ENCODE measurements around the genes FUOM and MTG1.

- PRO-cap: no peak
Measured at GRCh38 chr10:133260796-133262051, 15.4 kb downstream of the ADAM8 start.

GRCh38 chr10:133283742-133284127 lies 7.1 kb upstream of the ADAM8 start:
- PRO-cap: no peak

- PRO-cap: no peak
Measured at GRCh38 chr10:133309584-133310078, 917 bp downstream of the ZNF511 start.

DNA sequence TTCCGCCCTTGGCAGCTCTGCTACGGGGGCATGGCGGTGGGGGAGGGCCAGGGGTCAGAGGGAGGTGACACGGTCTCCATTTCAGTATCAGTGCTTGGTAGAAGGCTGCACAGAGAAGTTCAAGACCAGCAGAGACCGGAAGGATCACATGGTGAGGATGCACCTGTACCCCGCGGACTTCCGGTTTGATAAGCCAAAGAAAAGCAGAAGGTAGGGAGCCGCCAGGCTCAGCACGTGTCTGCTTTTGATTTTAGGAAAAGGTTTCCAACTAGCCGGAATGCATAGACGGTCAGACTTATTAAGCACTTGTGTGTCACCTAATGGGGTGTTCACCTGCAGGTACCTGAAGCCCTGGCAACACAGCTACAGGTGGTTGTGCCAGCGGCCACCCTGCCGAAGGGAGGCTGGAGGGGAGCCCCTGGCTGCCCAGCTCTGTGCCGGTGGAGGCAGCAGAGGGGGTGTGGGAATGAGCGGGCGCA lies 1.4 kb downstream of the ZNF511 start:
- PRO-cap: no peak

GRCh38 chr10:133357002-133358106 lies at the start of gene FUOM:
Gene FUOM, minus strand, starts transcription at chr10:133358019.
- PRO-cap: no peak

DNA sequence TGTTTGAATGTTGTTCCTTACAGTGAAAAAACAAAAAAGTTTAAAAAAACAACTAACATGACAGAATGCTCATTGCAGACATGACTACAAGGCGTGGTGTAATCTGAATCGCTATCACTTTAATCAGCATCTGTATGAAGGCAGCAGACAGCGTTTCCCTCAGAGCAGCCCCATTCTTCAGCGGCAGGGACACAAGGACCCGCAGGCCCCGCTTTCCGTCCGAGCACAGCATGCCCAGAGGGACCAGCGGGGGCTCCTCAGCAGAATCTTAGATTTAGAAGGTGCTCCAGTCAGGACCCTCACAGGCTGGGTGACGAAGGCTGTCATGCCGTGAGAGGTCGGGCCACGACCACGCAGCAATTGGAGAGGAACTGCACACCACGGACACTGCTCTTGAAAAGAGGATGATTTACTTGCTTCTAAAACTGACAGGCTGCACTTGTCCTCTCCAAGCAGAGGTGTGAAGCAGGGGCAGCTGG lies 4.6 kb upstream of the FUOM start:
- PRO-cap: no peak

- PRO-cap: bidirectional peak, plus-strand start at chr10:133394157, minus-strand start at chr10:133394048
Measured at GRCh38 chr10:133393819-133394724, at the start of gene MTG1. Gene MTG1, plus strand, starts transcription at chr10:133394157.

- PRO-cap: no peak
Measured at GRCh38 chr10:133428904-133429332, 4.5 kb upstream of the SPRN start.